Ileum (tissue), 1 donor: ENCODE data around the genes TRAK1, KLHL40 and HIGD1A.

- PRO-cap, result no peak
Observed at GRCh38 chr3:40924370-40924681, 275.0 kb upstream of the CTNNB1 start.

GRCh38 chr3:40971114-40972251 lies 227.8 kb upstream of the CTNNB1 start:
- PRO-cap, result unidirectional peak, plus-strand start at chr3:40971942

DNA sequence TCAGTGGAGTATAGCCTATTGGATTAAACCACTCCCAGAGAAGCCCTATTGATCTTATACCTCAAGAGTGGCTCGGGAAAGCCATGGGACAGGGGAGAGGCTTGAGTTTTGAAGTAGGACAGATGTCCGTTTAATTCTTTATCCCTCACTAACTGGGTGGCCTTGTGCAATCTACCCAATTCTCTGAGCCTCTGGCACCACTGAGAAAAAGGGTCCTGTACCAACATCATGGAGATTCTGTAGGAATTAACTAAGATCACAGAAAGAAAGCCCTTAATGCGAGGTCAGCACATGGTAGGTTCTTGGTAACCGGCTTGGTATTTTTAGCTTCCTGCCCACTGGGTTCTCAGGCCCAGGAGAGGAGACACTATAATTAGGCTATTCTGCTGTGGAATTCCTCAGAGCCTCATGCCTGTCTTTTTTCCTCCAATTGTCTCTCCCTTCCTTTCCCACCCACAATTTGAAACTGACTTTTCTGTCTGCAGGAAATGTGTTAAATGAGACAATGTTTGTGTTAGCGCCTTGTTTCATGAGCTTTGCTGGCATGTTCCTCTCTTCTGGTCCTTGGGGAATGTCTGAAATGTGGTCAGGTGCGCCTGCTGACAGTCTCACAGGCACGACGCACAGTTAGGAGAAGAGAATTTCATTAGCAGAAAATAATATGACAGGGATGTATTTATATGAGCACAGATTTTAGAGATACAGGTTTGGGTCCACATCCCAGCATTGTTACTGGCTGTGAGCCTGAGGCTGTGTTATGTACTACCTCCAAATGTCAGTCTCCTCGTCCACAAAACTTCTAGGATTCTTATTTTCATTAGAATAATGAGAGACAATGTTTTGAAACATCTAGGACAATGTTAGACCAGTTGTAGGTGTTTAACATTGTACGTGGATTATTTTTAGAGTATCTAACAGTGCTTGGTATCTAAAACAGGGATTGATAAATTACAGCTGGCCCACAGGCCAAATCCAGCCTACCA lies 223.6 kb upstream of the CTNNB1 start:
- PRO-cap, result no peak

DNA sequence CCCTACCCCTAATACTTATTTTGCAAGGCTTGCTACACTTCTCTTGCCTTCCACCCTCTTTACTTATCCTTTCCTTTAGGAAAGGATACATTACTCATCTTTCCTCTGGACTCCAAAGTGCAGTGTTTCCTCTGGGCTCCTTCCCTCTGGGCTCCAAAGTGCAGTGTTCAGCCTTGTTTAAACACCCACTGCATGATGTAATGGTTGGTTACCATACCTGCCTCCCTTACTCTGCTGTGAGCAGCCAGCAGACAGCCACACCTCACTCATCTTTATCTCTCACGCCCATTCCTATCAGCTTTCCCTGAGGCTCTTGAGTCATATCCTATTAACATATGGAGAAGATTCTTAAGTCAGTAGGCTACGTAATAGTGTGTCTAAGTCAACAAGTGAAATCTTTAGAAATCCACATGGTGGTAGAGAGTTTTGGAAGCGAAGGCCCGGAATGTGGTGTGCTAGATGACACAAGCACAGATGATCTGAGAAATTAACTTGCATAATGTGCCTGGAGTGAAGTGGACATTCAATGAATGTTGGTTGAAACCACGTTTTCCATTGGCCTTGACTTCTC lies 97.2 kb upstream of the CTNNB1 start:
- PRO-cap, result unidirectional peak, minus-strand start at position 153 of the sequence

DNA sequence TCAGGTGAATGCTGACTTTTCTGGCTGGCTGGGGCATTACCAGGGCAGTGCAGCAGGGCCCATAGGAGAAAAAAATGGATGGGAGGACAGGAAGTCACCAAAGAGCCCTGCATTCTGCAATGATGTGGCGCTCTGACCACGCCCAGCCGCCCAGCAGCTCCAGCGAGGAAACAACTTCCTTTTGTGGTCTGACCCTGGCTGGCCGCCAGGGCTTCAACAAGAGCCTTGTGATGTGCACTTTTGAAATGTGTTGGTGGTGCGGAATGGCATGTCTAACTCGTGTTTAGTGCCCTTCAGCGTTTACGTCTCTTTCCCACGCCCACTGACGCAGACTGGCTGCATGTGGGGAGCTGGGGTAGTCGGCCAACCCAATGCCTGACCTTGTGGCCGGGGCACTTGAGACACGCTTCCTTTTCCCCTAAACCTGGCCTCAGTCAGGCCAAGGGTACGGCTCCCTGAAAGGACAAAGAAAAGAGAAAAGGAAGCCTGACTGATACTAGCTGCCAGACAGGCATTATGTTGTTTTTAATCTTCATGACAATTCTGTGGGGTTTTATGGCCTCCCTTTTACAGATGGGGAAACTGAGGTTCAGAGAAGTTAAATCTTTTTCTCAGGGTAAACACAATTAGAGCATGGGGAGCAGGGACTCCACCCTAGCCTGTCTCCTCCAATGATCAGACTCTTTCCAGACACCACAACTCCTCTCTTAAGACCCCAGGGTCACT lies 81.8 kb upstream of the CTNNB1 start:
- PRO-cap, result no peak

- PRO-cap, result no peak
Observed at GRCh38 chr3:41198577-41199170, 631 bp upstream of the CTNNB1 start.

- PRO-cap, result no peak
Observed at GRCh38 chr3:41202799-41203487, 3.6 kb downstream of the CTNNB1 start.

GRCh38 chr3:41219062-41219782 lies 19.9 kb downstream of the CTNNB1 start:
- PRO-cap, result no peak

GRCh38 chr3:41352441-41352819 lies 153.1 kb downstream of the CTNNB1 start:
- PRO-cap, result no peak

- PRO-cap, result no peak
Observed at GRCh38 chr3:42090818-42091822, at the start of gene TRAK1. TRAK1 (plus strand) TSS chr3:42091357.

DNA sequence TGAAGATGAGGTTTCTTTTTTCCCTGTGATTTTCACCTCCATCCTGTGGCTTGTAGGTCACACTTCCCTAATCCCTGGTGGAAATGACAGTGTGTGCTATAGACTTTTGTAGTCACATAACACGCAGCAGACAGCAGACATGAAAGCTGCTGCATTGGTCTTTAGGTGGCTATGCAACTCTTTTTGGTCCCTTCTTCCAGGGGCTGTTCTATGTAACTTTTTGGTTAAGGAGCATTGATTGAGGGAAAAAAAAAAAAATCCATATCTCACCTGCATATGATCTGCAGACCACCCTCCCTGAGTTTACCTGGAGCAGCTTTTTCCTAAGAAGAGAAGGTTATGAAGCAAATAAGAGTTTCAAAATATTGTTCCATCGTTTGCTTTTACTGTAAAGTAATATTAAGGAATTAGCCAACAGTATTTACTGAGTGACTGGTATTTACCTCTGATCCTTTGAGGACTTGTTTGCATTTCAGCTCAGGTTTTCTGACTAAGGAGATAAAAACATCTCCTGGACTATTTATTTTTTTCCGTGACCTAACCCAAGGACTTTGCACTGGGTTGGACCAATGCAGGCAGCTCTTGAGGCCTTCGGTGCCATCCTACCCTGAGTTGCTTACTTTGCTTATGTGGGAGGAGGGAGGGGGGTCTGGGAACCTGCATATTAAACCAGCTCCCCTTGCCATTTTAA lies 39.1 kb downstream of the TRAK1 start:
- PRO-cap, result bidirectional peak, plus-strand start at position 628 of the sequence, minus-strand start at position 488 of the sequence

DNA sequence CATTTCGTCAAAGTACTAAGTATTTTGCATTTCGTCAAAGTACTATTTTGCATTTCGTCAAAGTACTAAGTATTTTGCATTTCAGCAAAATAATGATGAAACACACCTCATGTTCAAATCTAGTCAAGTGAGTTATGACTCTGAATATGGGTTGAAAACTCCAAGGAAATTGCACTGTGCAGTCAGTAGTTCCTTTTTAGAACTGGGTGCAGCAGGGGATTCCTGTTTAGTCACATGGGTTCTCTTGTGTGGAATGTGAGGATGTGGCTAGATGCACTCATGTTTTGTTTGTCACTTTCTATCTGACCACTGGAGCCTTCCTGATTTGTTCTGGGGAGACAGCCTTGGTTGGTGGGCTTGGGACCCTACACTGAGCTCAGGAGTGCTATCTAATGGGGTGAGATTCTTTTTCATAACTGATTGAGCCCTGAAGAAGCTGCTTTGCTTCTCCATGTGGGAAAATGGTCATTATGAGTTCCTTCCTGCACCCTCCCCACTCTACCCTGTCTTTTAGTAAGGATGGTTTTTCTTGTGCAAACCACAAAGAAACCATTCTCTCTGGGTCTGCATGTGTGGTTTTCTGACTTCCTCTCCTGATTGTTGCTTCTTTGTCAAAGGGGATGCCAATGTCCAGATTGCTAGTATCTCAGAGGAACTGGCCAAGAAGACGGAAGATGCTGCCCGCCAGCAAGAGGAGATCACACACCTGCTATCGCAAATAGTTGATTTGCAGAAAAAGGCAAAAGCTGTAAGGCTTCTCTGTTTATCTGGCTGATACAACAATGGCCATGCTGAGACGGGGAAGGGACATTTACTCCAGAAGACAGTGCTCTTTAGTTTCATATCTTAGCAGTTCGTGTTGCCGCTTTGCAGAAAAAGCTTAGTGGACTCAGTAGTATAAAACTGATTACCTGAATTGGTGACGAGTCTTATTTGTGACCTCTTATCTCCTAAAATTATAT lies 73.2 kb downstream of the CCK start:
- PRO-cap, result no peak

GRCh38 chr3:42224800-42225555 lies 41.0 kb downstream of the CCK start:
- PRO-cap, result no peak

DNA sequence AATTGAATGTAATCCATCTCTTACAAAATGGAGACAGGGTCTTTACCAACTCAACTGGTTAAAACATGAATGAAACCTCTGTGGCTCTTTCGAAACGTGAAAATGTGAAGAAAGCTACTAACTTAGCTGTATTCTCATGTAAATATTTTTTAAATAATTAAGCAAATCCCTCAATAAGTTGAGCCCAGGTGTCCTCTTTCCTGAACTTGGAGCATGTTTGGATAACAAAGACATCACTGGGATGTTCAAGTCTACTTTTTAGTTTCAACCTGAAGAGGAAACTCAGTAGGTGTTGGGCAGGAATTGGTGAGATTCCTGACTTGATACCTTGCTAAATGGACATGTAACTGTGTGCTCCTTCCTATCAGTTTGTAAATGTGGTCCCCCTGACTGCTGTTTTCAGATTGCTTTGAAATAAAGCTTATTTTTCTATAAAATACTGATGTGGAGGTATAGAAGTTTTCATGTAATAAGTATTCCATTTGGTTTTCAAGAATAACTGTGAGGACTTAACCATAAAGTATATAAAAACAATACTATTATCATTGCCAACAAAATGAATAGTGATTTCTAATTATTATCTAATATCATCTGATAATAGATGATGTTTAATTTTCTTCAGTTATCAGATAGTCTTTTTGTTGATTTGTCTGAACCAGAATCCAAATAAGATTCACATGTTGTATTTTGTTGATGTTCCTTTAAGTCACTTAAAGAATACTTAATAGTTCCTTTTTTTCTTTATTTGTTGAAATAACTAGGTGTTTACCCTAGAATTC lies 4.1 kb downstream of the SS18L2 start:
- PRO-cap, result no peak

DNA sequence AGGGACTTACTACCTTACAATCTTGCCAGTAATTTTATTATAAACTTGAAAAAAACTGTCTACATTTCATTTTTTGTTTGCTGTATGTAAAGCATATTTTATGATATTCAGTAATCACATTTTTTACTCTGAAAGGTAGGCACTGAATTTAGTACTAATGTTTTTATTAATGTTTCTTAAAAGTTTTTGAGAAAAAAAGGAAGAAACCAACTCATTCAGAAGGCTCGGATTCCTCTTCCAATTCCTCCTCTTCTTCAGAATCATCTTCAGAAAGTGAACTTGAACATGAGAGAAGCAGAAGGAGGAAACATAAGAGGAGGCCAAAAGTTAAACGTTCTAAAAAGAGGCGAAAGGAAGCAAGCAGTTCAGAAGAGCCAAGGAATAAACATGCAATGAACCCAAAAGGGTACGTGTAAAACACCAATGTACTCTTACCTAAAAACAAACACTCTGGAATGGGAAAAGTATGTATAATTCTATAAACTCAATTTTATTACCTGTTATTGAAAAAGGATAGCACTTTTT lies 21.0 kb upstream of the ZBTB47 start:
- PRO-cap, result no peak

DNA sequence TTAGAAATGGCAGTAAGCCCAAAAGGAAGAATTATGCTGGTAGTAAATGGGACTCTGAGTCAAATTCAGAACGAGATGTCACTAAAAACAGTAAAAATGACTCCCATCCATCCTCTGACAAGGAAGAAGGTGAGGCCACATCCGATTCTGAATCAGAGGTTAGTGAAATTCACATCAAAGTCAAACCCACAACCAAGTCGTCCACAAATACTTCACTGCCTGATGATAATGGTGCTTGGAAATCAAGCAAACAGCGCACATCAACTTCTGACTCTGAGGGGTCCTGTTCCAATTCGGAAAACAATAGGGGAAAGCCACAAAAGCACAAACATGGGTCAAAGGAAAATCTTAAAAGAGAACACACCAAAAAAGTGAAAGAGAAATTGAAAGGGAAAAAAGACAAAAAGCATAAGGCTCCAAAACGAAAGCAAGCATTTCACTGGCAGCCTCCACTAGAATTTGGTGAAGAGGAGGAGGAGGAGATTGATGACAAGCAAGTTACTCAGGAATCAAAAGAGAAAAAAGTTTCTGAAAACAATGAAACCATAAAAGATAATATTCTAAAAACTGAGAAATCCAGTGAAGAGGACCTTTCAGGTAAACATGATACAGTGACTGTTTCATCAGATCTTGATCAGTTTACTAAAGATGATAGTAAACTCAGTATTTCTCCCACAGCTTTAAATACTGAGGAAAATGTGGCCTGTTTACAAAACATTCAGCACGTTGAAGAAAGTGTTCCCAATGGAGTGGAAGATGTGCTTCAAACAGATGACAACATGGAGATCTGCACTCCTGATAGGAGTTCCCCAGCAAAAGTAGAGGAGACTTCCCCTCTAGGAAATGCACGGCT lies 15.0 kb upstream of the ZBTB47 start:
- PRO-cap, result no peak

GRCh38 chr3:42653772-42654010 lies 194 bp downstream of the ZBTB47 start:
- PRO-cap, result no peak

DNA sequence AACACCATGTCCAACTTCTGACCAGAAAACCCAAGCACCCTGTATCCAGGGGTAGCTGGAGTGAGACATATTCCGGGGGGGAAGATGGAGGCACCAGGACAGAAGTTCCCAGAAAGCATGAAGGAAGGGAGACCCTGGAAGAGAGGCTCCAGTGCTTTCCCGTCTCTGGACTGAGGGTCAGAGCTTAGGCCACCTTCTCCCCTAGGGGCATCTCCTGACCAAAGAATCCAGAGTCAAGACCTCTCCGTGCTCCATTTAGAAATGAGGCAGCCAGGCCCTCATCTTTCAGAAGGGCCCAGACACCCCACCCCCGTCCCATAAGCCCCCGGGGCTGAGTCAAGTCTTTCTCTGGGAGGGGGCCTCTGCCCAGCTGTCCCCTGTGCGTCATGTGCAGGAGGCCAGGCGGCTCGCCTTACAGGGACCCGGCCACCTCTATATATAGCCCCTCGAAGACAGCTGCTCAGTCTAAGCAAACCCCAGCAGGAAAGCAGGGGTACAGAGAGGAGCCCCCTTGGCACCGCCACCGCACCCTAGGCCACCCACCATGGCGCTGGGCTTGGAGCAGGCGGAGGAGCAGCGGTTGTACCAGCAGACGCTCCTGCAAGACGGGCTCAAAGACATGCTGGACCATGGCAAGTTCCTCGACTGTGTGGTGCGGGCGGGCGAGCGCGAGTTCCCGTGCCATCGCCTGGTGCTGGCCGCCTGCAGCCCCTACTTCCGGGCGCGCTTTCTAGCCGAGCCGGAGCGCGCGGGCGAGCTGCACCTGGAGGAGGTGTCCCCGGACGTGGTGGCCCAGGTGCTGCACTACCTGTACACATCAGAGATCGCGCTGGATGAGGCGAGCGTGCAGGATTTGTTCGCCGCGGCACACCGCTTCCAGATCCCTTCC lies at the start of gene KLHL40:
TSS of gene KLHL40 (plus strand) at position 463 of the 889 bp plus-strand sequence.
- PRO-cap, result no peak

GRCh38 chr3:42731807-42732834 lies 29.5 kb upstream of the HHATL start:
- PRO-cap, result no peak

DNA sequence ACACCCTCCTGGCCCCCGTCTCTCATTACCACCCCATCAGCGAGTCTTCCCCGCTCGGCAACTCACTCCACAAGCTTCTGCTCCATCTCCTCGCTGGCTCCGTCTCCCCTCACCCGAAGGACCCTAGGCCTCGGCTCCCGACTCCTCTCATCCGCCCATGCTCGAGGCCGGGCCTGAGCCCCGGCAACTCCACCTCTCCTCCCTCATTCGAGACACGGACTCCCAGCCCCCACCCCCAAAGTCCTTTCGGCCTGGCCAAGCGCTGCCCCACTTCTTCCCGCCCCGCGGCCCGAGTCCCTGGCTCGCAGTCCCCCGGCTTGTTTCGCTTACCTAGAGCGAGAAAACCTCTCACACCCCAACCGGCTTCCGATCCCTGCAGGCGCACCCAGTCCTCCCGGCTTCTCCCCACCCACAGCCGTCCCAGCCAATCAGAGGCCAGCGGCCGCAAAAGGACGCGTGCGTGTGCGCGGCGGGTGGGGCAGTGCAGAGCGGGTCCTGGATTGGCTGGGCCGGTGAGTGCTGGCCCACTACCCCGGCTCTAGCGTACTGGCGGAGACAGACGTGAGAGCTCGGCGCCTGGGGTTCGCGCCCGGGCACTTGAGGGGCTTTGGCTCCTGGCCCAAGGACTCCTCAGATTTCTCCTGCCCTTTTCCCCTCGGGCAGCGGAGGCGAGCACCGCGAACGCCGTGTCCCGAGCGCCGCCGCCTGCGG lies at the start of gene HIGD1A:
TSS of gene HIGD1A (minus strand) at position 385 of the 711 bp plus-strand sequence.
- PRO-cap, result bidirectional peak, plus-strand start at position 558 of the sequence, minus-strand start at position 328 of the sequence